ENCODE data around the gene APPL1.

DNA sequence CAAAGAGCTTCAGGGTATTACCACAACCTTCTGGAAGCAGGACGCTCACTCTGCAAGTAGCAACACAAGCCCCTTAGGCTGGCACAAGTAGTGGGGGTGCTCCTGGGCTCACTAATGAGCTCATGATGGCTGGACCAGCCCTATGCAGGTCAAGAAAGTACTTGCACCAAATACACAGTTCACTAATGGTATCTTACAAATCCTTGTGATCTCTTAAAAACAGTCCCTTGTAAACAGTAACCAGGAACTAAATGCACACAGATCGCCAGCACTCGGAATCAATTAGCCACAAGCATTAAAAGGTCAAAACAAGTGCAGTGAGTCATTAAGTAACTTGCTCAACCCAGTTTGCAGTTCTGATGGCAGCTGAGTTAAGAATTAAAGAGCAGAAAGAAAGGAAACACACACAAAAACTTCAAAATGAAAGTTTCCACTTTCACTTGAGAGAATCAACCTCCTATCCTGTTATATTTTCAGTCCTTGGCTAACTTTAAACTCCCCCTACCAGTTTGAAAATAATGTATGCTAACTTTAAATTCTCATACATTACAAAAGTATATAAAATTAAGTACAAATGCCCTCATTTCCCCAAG lies 43.2 kb downstream of the ARHGEF3 start:
- PRO-cap: no peak
- RAMPAGE, long total RNA, 4 experiments: no peak in any of the 4 experiments

DNA sequence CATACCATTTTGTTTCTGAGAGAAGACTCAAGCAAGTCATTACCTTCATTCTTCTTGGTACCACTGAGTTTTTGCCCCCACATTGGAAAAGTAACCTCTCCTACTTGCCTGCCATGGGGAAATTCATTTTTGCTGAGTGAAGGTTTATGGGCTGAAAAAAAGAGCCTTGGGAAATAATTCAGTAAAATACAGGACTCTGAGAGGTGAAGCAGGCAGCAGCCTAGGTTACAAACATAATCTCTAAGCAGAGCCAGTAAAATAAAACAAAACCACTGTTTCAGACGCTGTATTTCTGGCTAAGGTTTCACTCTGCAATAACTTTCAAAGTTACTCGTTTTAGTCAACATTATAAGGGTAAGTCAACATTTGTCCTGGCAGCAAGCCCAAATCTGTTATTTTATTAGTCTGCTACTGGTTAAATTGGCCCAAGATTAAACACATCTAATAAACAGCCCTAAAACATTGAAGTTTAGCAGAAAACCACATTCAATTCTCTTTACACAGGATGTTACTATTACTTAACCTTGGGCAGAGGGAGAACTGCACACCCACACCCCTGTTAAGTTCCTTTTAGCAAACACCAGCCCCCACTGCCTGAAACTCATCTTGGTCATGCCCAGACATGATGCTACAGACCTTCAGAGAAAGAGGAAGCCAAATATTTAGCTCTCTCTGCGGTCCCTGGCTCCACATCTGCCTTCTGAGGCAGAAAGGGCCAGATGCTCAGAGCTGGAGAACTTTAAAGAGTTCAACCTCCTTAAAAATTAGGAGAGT lies 18.1 kb downstream of the ARHGEF3 start:
- PRO-cap: bidirectional peak, plus-strand start at position 690 of the sequence, minus-strand start at position 316 of the sequence
- RAMPAGE, long total RNA, 4 experiments: no peak in any of the 4 experiments

DNA sequence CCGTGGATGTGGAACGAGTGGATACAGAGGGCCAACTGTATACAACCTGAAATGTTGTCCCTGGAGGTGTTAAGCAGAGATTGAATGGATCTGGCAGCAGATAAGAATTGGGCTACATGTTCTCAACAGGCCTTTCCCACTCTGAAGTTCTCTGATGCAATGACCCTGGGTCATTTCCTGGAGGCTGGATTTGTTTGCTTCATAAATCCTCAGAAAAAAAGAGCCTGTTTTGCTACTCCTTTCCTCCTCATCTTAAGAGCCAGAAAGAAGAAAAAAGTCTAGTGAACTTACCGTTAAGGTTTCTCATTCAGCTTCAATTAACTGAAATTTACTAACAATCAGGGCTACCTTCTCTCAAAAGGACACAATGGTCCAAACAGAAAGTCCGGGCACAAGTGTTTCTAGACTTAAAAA lies 6.6 kb downstream of the ARHGEF3 start:
- PRO-cap: no peak
- RAMPAGE, long total RNA, 4 experiments: no peak in any of the 4 experiments

GRCh38 chr3:56800059-56801445 lies 1.2 kb downstream of the ARHGEF3 start:
- PRO-cap: bidirectional peak, plus-strand start at chr3:56800741, minus-strand start at chr3:56800606; unidirectional peak, plus-strand start at chr3:56801321
- RAMPAGE, long total RNA, 4 experiments: no peak in any of the 4 experiments

GRCh38 chr3:56918086-56918763 lies 116.5 kb upstream of the ARHGEF3 start:
- PRO-cap: no peak
- RAMPAGE, long total RNA, 4 experiments: no peak in any of the 4 experiments

DNA sequence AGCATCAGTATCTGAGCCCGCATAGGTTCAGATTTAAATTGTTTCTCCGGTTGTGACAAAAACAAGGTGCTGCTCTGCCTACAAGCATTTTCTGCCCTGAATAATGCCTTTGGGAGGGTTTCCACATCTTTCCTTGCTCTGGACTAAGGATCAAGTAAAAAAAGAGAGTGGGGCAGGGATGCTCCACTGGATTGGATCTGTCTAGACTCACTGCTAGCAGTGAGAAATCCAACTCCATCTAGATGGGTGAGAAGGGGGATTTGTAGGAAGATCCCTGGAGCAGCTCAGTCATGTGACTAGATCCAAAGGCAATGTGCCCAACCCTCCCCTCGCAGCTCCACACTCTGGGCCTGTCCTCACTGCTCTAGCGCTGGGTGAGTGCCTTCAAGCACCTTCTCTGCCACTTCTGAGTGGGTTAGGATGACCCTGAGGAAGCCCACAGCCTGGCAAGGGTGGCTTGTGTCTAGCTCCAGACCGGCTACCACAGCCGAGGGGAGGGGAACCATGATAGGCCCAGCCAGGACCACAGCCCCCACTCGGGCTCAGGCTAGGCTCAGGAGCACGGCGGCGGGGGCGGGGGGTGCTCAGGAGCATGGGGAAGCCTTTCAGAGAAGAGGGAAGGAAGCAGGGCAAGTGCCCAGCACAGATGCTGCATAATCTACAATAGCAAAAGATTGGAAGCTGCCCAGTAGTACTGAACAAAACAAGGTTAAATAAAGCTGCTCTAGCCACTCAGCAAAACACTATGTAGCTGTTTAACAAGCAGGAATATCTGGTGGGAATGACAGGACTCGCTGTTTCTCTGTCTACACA lies 1.6 kb downstream of the SPATA12 start:
- PRO-cap: no peak
- RAMPAGE, long total RNA, 4 experiments: no peak in any of the 4 experiments

- PRO-cap: no peak
- RAMPAGE, long total RNA, 4 experiments: no peak in any of the 4 experiments
These were observed 34.3 kb downstream of the IL17RD start for GRCh38 chr3:57130650-57131544.

DNA sequence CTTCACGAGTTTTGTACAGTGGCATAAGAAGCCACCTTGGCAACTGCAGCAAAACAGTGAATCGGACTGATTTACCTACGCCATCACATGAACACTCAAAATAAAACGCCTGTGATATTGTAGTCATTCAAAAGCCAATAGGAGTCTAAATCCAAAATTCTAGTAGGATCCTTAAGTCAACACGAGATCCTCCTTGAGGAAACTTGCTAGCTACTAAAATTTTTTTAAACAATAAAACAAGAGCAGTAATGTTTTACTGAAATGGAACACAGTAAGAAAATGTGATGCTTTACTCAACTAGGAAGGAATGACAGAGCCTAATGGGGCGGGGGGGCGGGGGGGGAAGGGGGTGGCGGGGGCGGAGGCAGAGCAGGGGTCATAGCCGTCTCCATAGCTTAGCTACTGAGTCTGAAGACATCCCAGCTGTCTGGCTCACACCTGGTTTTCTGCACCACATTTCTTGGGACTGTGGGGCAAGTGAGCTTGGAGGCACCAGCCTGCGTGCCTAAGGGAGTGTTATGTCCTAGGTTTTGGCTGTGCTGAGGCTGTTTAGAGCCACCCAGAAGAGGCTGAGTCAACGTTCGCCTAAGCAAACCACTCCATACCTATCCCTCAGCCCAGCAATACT lies 1.6 kb downstream of the IL17RD start:
- PRO-cap: no peak
- RAMPAGE, long total RNA, 4 experiments: no peak in any of the 4 experiments

GRCh38 chr3:57169984-57170564 lies 4.9 kb upstream of the IL17RD start:
- PRO-cap: no peak
- RAMPAGE, long total RNA, 4 experiments: no peak in any of the 4 experiments

- PRO-cap: bidirectional peak, plus-strand start at chr3:57227741, minus-strand start at chr3:57227614; unidirectional peak, plus-strand start at chr3:57228121
- RAMPAGE, long total RNA, 4 experiments: start-site peak on the minus strand in 1 of 4 experiments, at chr3:57227617-57227638 at its widest, 12 reads per replicate
These were observed at the start of gene APPL1 for GRCh38 chr3:57227463-57228268. Gene APPL1 (plus strand): TSS chr3:57227729.

DNA sequence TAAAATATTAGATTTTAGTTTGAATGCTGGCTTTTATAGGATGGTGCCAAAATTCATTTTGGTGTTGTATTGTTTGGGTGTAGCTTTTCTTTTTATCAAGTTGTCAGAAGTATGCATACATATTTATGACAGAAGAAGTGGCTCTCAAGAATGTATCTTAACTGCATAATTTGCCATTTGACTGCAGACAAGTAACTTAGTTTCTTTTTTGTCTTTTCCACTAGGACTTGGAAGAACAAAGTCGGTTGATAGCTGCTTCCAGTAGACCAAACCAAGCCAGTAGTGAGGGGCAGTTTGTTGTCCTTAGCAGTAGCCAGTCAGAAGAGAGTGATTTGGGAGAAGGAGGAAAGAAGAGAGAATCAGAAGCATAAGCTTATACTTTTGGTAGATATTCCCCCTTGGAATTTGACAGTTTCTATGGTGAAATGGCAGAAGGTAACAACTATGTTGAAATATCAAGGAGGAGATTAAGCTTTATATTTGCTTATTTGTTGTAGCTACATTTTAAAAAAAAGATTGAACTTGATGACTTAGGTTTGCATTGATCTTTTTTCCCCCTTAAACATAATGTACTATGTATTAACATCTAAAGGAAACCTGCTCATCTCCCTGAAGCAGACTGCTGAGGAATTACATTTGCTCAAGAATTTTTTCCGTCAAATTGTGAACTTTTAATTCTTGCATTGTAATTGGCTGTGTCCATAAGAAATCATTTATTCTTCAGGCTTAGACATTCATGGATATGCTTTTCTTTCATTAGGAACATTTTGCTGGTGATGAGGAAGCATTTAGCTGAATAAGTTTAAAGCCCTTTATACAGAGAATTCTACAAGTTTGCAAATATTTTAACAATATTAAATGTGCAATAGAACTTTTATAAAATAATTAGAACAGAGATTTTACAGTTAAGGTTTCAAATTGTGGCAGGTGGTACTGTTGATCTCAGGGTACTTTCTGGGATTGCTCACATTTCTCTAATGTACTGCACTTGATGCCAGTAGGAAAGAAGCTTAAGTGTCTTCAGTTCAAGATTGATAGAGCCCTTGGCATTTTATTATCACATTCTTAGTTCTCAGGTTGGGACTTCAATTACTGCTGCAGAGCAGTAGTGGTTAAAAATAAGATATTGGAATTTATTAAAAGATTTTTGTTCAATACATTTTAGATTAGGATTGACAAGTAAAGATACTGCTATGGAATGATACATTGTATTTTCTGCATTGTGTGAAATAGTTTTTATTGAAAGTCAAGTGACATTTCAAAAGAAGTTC lies 22.7 kb downstream of the ASB14 start:
- PRO-cap: no peak
- RAMPAGE, long total RNA, 4 experiments: no peak in any of the 4 experiments

- PRO-cap: no peak
- RAMPAGE, long total RNA, 4 experiments: no peak in any of the 4 experiments
These were observed 835 bp upstream of the PDE12 start for GRCh38 chr3:57555301-57555577.

GRCh38 chr3:57803540-57804178 lies 47.5 kb downstream of the SLMAP start:
- PRO-cap: unidirectional peak, minus-strand start at chr3:57803687; unidirectional peak, minus-strand start at chr3:57803770
- RAMPAGE, long total RNA, 4 experiments: no peak in any of the 4 experiments

- PRO-cap: no peak
- RAMPAGE, long total RNA, 4 experiments: start-site peak on the plus strand in 1 of 4 experiments, at chr3:57816682-57816723 at its widest, 6 reads per replicate
These were observed 60.5 kb downstream of the SLMAP start for GRCh38 chr3:57816537-57817065.

DNA sequence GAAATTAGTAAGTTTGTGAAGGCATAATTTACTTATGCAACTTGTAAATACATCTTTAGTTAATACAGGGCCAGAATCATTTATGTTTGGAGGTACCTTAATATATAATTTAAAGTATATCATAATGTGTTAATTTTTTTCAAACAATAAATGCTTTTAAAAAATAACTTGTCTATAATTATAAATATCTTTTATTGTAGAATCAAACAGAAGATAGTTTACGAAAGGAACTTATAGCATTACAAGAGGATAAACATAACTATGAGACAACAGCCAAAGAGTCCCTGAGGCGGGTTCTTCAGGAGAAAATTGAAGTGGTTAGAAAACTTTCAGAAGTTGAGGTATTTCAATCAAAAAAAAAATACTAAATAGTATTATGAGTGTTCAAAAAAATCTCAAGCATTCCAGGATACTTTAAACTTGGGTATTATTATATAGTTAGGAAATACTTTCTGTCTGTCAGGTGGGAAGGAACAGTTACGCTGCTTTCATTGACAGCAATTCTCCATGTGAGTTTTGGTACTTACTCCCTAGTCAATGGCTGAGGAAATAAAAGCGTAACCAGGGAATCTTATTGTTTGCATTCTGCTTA lies 104.5 kb downstream of the SLMAP start:
- PRO-cap: no peak
- RAMPAGE, long total RNA, 4 experiments: no peak in any of the 4 experiments

DNA sequence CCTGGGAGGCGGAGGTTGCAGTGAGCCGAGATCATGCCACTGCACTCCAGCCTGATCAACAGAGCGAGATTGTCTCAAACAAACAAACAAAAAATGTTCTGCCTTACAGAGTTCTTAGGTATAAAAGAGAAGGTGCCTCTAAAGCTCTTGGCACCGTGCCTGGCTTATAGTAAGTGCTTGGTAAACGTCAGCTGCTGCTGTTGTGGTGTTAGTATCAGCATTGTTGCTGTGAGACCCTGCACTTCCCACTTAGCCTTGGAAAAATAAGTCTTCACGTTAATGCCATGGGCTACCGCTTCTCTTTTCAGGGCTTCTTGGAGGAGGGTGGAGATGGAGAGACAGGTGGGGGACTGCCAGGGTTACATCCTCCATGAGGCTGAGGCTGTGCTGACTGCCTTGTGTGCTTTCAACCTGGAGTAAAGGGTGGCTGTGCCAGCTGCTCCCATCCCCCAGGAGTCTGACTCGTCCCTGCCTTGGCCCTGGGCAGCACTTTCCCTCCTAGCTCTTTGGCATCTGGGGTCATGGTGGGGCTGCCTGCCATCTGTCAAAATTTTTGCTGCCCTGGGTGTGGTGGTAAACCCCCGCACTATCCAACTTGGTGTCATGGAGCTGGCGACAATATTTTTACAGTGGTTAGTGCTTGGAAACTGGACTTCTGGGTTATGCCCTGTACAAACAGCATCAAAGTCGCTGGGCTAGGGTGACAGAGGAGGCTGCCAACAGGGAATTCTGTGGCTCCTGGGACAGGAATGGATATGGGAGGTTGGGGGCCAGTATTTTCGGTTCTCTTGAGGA lies 17.8 kb downstream of the FLNB start:
- PRO-cap: no peak
- RAMPAGE, long total RNA, 4 experiments: no peak in any of the 4 experiments

GRCh38 chr3:58051235-58052154 lies 43.3 kb downstream of the FLNB start:
- PRO-cap: no peak
- RAMPAGE, long total RNA, 4 experiments: no peak in any of the 4 experiments

GRCh38 chr3:58052290-58052873 lies 44.2 kb downstream of the FLNB start:
- PRO-cap: no peak
- RAMPAGE, long total RNA, 4 experiments: no peak in any of the 4 experiments

- PRO-cap: no peak
- RAMPAGE, long total RNA, 4 experiments: no peak in any of the 4 experiments
These were observed 99.4 kb downstream of the FLNB start for GRCh38 chr3:58107522-58108119.

DNA sequence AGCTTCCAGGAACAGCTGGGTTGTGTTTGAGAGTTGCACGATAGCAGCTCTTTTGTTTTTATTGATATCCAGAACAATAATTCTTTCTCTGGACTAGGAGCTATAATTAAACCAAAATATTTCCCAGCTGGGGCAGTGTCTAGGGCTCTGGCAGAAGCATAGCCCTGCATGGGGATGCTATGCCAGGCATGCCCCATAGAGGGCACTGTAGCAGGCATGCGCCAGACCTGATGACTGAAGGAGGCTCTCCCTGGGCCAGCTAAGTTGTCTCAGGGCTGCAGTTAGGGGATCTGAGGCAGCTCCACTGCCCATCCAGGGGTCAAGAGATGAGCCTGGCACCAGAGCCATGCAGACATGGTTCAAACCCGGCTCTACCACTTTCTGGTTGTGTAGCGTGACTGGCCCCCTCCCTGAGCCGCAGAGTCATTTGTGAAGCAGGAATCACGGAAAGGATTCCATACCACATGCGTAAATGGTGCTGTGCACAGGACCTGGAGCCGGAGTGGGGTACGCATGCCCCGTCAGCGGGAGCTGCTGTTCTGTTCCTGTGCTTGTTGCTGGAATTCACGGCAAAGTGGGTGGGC lies 43.3 kb downstream of the DNASE1L3 start:
- PRO-cap: no peak
- RAMPAGE, long total RNA, 4 experiments: no peak in any of the 4 experiments

Data from esophagus squamous epithelium (tissue), 4 donors.